Measurements from ENCODE around the genes ZNF730 and ZNF91.

DNA sequence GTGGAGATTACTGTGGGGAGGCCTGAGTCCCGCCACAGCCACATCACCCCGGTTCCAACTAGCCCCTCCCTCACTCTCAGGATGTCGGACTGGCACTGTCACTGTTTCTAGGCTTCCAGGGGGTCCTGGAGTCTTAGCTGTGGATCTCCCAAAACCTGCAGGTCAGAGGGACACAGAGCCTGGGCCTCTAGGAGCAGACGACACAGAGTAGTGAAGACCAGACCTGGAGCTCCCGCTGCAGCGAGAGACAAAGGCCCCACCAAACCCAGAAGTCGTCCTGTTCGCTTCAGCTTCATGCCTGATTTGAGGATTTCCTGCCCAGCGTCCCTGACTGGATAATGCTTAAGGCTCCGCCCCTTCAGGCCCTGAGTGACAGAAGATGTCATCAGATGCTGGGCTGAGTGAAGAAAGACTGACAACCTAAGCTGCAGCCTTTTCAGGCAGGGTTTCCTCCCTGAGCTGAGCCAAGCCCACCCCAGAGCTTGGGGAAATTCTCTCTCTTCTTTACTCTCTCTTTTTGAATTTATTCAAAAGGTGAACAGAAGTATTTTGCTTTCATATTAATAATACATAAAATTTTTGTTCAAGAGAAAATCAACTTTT, 55.9 kb downstream of the ZNF93 start:
- RRBS: 6% methylated on average over 2 of the region's 10 CpGs

- RRBS: no CpG with 5 or more reads among the region's 10 CpGs
These were observed 4.9 kb downstream of the ZNF90 start for GRCh38 chr19:20082436-20083278.

- RRBS: no CpG with 5 or more reads among the region's 4 CpGs
These were observed 47.3 kb upstream of the ZNF737 start for GRCh38 chr19:20612818-20613307.

- RRBS: no CpG with 5 or more reads among the region's 6 CpGs
These were observed 1.5 kb downstream of the ZNF431 start for GRCh38 chr19:21143226-21143881.

DNA sequence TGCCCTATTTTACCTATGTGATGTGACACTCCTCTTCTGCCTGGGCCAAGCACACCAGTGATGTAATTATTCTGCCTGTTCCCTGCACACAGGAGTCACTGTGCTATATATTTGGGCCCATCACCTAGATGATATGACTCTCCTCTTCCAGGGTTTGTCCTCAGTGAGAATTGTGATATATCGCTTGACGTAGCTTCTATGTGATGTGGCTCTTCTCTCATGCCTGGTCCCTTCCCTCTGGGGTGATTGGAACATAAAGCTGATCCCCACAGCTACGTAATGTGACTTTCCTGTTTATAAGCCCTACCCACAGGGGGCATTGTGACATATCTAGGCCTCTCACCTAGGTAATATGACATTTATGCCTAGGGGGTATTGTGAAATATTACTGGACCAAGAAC, 11.1 kb upstream of the ZNF429 start:
- RRBS: no CpG with 5 or more reads among the region's 3 CpGs

- RRBS: no CpG with 5 or more reads among the region's 5 CpGs
These were observed 932 bp downstream of the ZNF429 start for GRCh38 chr19:21506355-21506713.

GRCh38 chr19:21586557-21587381, 81.4 kb downstream of the ZNF429 start:
- RRBS: 17% methylated on average over 33 of the region's 62 CpGs

DNA sequence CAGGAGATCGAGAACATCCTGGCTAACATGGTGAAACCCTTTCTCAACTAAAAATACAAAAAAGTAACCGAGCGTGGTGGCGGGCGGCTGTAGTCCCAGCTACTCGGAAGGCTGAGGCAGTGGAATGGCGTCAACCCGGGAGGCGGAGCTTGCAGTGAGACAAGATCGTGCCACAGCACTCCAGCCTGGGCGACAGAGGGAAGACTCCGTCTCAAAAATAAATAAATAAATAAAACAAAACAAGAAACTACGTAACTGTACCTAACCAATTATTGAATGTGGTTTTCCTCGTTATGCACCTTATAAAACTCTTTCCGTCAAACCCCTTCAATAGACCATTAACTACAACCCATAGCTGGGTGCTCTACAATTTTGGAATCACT, 779 bp downstream of the ZNF208 start:
- RRBS: no CpG with 5 or more reads among the region's 15 CpGs

DNA sequence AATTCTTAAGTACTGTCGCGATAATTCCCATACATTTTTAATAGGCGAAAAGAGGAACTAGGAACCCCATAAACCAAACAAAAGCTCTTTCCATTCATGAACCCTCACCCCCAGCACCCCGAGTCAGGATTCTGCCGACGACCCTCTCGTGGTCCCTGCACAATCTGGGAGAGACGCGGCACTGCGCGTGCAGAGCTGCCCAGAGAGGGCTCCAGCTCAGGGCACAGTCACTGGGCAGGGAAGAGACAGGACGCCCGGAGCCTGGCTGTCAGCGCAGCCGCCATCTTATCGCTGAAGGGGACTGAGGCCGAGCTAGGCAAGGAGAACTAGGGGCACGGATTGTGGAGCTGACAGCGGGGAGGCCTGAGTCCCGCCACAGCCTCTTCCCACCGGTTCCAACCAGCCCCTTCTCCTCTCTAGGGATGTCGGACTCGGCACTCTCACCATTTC, 370 bp downstream of the ZNF98 start:
- RRBS: no CpG with 5 or more reads among the region's 23 CpGs

DNA sequence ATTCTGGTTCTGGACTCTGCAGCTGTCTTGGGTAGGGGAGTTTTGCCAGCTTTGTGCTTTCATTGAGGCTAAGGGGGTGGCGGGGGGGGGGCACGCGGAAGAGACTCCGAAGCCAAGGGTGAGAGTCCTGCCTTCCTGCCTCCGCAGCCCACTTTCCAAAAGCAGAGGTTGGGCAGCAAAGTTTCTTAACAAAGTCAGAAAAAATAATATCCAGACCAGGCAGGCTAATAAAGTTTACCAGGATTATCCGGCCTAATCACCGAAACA, 4.9 kb upstream of the ZNF98 start:
- RRBS: no CpG with 5 or more reads among the region's 7 CpGs

GRCh38 chr19:22596093-22596541, 38.0 kb upstream of the ZNF492 start:
- RRBS: no CpG with 5 or more reads among the region's 19 CpGs

- RRBS: no CpG with 5 or more reads among the region's 19 CpGs
These were observed 46.6 kb upstream of the ZNF730 start for GRCh38 chr19:23070234-23070668.

DNA sequence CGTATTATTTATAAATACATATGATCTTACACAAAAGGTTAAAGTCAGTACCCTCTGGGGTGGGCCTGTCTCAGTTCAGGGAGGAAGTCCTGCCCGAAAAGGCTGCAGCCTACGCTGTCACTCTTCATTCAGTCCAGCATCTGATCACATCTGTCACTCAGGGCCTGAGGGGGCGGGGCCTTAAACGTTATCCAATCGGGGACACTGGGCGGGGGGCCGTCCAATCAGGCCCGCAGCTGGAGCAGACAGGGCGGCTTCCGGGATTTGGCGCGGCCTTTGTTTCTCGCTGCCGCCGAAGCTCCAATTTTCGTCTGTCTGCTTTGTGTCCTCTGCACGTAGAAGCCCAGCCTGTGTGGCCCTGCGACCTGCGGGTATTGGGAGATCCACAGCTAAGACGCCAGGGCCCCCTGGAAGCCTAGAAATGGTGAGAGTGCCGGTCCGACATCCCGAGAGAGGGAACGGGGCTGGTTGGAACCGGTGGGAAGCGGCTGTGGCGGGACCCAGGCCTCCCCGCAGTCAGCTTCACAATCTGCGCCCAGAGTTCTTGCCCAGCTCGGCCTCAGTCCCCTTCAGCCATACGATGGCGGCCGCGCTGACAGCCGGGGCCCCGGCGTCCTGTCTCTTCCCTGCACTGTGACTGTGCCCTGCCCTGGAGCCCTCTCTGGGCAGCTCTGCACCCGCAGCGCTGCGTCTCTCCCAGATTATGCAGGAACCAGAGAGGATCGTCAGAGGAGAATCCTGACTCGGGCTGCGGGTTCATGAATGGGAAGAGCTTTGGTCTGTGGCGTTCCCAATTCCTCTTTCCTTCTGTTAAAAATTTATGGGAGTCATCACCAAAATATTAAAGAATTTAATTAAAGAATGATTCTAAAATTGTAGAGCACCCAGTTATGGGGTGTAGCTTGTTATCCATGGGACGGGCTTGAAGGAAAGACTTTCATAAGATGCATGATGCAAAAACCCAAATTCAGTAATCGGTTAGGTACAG, at the start of gene ZNF730:
TSS of gene ZNF730 (plus strand) at position 273 of the 988 bp plus-strand sequence.
- RRBS: no CpG with 5 or more reads among the region's 47 CpGs

DNA sequence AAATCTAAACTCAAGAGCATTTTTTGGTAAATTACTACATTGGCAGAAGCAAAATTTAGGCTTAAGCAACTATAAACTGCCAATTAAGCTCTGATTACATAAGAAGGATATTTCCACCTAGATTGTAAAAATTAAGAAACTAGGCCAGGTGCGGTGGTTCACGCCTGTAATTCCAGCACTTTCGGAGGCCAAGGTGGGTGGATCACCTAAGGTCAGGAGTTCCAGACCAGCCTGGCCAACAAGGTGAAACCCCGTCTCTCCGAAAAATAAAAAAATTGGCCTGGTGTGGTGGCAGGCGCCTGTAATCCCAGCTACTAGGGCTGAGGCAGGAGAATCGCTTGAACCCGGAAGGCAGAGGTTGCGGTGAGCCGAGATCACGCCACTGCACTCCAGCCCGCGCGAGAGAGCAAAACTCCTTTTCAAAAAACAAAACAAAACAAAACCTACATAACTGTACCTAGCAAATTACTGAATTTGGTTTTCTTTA, 921 bp downstream of the ZNF91 start:
- RRBS: no CpG with 5 or more reads among the region's 14 CpGs

GRCh38 chr19:23394794-23395841, at the start of gene ZNF91:
ZNF91 (minus strand) TSS chr19:23395471.
- RRBS: 2% methylated on average over 3 of the region's 38 CpGs

DNA sequence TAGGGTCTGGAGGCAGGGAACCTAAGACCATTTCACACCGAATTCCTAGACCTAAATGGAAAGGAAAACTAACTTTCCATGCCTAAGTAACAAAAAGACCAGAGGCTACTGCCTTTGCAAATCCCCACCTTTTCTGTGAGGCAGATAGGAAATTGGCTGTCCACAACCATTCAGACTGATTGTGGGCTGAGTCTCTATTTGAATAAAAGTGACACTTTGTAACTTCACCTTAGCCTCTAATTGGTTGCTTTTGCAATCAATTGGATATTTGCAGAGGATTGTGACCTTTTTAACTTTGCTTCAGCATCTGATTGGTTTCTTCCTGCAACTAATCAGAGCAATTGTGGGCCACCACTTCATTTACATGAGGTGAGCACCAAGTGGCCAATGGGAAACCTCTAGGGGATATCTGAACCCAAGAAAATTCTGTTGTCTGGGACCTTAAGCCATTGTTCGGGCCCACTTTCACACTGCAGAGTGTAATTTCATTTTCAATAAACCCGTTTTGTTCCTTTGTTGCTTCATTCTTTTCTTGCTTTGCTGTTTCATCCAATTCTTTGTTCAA, 20.9 kb downstream of the ZNF675 start:
- RRBS: no CpG with 5 or more reads among the region's 3 CpGs

DNA sequence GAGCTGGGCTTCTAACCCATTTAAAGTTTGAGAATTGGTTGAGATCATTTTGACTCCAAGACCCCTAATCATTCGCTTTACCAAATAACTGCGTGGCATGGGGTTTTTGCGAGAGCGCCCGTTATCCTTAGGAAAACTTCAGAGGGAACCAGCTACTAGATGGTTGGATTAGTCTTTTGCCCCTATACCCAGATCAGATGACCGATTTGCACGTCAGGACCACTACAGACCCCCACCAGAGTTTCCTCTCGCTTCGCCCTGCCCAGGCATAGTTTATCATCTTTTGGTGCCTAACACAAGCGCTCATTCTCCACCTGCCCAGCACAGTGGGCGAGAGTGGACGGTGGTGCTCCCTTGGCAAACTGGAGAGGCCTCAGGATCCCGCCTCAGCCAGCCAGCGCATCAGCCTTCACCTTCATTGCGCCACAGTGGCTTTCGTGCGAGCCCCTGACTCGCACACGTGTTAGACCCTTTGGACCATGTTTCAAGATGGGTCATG, 85.2 kb upstream of the ZNF254 start:
- RRBS: no CpG with 5 or more reads among the region's 19 CpGs

- RRBS: no CpG with 5 or more reads among the region's 6 CpGs
These were observed 67.6 kb upstream of the ZNF254 start for GRCh38 chr19:24019319-24019771.

DNA sequence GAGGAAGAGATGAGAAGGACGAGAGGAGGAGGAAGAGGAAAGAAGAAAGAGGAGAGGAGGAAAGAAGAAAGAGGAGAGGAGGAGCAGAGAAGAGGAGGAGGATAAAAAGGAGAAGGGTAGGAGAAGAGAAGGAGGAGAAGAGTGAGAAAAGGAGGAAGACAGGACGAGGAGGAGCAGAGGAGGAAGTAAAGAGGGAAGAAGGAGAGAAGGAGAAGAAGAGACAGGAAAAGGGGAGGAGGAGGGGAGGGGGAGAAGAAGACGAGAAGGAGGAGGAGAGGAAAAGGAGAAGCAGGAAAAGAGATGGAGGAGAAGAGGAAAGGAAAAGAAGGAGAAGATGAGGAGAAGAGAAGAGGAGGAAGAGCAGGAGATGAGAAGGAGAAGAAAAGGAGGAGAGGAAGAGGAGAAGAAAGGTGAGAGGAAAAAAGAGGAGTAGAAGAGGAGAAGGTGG, 92.6 kb downstream of the ZNF254 start:
- RRBS: no CpG with 5 or more reads among the region's 3 CpGs

- RRBS: no CpG with 5 or more reads among the region's 11 CpGs
These were observed 1411.2 kb downstream of the UQCRFS1 start for GRCh38 chr19:27801514-27802318.